ENCODE data around the gene NUTF2.

GRCh38 chr16:67434057-67434668 lies 3.2 kb downstream of the HSD11B2 start:
- PRO-cap, 2 experiments: no peak in any of the 2 experiments
- RAMPAGE, long total RNA, 4 experiments: no peak in any of the 4 experiments

- PRO-cap, 2 experiments: no peak in any of the 2 experiments
- RAMPAGE, long total RNA, 4 experiments: no peak in any of the 4 experiments
Observed at GRCh38 chr16:67436243-67437335, 5.7 kb downstream of the HSD11B2 start.

DNA sequence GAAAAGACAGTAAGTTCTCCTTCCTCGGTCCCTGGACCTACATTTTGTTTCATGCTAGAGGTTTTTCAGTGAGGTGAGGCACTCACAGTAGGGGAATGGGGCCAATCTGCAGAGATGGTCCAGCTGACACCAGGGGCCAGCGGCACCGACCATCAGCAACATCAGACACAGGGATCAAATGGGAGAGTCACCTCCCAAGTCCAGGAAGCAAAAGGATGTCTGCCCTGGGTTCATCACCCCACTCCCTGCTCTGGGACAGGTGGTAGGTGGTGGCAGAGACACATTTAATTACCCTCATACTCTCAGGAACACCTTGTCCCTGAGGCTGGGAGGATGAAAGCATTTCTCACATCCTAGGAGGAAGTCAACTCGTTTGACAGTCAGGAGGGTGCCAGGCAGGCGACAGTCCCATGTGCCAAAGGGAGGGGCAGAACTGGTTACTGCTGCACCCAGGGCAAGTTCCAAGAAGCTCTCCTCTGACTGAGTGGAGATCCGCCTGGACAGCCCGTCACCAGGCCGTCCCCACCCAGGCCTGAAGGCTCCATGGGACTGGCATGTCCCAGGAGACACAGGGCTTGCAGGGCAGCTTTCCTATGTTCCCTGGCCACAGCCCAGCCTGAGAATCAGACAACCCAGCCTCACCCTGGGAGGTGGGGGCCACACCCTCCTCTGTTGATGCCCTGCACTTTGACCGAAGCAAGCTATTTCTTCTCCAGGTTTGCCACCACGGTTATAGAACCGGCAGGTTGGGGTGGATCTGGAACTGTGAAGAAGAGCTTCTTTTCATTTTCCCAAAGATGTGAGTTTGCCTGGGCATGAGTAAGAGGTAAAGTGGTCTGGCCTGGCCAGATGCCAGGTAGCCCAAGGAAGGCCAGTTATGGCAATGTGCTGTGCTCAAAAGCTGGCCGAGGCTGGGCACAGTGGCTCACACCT lies 19.1 kb downstream of the ATP6V0D1 start:
- PRO-cap, 2 experiments: no peak in any of the 2 experiments
- RAMPAGE, long total RNA, 4 experiments: no peak in any of the 4 experiments

DNA sequence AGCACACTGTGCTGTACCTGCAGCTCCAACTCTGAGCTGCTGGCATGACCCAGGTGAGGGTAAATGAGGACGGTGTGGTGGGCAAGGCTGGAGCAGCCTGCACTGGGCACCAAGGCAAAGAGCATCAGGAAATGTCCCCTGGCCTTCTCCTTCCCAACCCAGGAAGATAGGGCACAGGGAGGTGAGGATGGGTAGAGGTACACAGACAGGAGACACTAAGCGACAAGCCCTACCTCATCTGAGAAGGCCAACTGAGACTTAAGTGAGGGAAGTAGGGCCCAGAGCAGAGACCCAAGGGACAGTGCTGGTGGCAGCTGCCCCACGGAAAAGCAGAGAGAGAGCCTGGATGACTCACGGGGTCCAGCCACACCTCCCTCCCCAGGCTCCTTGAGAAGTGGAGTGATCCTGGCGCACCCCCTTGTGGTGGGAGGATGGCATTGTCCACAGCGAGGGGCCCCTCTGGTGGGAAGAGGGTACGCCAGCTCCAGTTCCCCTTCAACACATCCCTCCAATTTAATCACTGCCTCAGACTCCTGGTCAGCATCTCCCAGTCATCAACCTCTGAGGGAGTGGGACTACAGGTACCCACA lies 15.3 kb downstream of the ATP6V0D1 start:
- PRO-cap, 2 experiments: no peak in any of the 2 experiments
- RAMPAGE, long total RNA, 4 experiments: no peak in any of the 4 experiments

GRCh38 chr16:67514311-67514766 lies 14.3 kb upstream of the RIPOR1 start:
- PRO-cap, 2 experiments: no peak in any of the 2 experiments
- RAMPAGE, long total RNA, 4 experiments: no peak in any of the 4 experiments

DNA sequence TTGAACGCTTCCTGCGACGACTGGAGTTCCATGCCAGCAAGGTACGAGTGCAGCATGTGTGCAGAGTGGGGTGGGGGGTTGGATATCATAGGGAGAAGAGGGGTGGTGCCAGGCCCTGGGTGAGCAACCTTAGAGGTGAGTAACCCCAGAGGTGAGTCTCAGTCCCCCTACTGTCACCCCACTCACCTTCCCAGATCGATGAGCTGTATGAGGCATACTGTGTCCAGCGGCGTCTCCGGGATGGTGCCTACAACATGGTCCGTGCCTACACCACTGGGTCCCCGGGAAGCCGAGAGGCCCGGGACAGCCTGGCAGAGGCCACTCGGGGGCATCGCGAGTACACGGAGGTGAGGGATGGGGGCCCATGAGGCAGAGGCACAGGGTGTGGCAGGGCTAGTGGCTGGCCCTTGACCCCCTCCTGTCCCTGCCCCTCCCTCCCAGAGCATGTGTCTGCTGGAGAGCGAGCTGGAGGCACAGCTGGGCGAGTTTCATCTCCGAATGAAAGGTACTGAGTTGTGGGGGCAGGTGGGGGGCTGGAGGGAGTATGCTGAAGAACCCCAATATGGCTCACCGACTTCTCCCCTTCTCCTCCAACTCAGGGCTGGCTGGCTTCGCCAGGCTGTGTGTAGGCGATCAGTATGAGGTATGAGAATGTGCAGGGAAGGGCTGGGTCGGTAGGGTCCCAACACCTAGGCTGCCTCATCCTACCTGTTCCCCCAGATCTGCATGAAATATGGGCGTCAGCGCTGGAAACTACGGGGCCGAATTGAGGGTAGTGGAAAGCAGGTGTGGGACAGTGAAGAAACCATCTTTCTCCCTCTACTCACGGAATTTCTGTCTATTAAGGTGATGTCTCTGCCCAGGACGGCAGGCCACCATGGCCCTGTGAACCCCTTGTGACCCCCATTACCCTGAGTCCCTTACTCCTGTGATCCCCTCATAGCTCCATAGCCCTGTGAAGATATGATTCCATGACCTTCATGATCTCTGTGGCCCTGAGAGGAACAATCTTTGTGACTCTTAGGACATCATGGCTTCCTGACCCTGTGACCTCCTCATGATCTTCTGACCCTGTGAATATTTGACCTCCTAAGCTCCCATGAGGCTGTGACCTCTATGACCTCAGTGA lies 11.6 kb downstream of the RIPOR1 start:
- PRO-cap, 2 experiments: no peak in any of the 2 experiments
- RAMPAGE, long total RNA, 4 experiments: no peak in any of the 4 experiments

DNA sequence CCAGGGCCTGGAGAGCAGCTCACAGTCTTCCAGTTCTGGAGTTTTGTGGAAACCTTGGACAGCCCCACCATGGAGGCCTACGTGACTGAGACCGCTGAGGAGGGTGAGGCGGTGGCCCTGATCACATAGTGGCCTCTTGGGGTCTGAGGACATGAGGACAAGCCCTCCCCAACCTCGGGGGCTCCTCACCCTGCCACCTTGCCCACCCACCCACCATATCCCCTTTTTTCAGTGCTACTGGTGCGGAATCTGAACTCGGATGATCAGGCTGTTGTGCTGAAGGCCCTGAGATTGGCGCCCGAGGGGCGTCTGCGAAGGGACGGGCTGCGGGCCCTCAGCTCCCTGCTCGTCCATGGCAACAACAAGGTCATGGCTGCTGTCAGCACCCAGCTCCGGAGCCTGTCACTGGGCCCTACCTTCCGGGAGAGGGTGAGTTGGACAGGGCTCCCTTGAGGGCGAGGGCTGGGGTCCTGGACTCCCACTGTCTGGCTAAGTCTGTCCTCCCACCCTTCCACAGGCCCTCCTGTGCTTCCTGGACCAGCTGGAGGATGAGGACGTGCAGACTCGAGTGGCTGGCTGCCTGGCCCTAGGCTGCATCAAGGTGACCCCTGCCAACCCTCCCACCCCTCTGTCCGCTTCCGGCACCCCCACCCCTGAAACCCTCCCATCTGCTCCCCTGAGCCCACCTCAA lies 16.7 kb upstream of the CTCF start:
- PRO-cap, 2 experiments: no peak in any of the 2 experiments
- RAMPAGE, long total RNA, 4 experiments: no peak in any of the 4 experiments

DNA sequence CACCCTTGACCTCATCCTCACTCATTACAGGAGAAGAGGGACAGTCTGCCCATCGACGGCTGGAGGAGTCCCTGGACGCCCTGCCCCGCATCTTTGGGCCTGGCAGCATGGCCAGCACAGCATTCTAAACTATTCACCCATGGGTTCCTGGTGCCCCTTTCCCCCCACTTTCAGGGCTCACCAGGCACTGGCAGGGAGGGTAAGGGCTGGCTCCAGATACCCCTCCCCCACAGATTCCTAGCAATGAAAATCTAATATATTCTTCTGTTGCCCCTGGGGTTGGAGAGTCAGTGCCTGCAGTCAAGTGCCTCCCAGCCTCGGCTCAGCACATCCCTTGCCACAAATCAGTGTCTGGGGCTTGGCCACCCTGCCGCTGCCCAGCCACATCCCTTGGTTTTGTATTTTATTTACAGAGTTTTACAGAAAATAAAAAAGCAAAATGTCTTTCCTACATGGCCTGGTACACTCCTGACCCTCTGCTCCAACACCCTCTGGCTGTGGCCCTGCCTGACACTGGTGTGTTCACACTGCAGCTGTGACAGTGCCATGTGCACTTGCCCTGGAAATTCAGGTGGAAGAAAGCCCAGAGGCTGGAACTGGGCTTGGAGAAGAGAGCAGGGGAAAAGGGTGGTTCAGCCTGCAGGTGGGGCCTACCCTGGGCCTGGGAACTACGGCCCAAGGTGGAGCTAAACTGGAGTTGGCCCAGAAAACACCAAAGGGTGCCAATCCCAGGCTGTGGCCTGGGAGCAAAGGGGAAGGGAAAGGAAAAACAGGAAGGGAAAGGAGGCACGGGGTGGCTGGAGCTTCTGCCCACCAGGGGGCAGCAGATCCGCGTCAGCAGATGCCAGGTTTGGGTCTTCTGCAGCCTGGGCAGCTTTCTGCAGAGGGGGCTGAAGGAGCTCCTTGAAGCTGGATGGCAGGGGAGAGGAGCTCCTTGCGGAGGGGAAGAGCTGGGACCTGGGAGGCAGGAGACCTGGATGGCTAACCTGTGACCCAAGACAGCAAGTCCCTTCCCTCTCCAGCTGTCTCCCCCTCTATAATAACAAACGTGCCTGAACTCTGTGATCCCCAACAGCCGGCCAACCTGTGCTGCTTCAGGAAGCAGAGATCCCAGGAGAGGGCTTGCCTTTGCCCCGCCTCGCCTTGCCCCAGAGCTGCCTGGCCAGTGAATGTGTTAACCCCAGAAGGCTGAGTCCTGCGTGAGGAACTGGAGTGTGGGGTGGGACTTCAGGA lies 15.6 kb upstream of the CTCF start:
- PRO-cap, 2 experiments: no peak in any of the 2 experiments
- RAMPAGE, long total RNA, 4 experiments: no peak in any of the 4 experiments

DNA sequence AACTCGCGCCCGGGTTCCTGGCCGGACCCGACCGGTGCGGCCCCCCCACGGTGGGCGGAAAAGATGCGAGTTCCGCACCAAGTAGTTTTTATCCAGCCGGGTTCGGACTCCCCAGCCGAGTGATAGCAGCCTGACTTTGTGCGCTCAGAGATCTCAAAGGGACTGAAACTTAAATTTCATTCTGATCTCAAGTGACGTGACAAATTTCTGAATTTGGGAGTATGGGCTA lies 1.1 kb downstream of the CTCF start:
- PRO-cap, 2 experiments: no peak in any of the 2 experiments
- RAMPAGE, long total RNA, 4 experiments: no peak in any of the 4 experiments

DNA sequence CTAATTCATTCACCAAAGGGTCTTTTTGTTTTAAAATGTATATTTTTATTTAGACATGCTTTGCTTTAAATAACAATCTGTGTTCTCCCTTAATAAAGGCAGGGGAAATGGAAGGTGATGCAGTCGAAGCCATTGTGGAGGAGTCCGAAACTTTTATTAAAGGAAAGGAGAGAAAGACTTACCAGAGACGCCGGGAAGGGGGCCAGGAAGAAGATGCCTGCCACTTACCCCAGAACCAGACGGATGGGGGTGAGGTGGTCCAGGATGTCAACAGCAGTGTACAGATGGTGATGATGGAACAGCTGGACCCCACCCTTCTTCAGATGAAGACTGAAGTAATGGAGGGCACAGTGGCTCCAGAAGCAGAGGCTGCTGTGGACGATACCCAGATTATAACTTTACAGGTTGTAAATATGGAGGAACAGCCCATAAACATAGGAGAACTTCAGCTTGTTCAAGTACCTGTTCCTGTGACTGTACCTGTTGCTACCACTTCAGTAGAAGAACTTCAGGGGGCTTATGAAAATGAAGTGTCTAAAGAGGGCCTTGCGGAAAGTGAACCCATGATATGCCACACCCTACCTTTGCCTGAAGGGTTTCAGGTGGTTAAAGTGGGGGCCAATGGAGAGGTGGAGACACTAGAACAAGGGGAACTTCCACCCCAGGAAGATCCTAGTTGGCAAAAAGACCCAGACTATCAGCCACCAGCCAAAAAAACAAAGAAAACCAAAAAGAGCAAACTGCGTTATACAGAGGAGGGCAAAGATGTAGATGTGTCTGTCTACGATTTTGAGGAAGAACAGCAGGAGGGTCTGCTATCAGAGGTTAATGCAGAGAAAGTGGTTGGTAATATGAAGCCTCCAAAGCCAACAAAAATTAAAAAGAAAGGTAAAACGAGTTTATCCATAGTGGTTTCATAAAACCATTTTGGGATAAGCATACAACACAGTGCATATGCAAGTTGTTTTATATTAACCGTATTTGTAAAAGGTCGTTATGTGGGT lies 33.9 kb upstream of the CARMIL2 start:
- PRO-cap, 2 experiments: no peak in any of the 2 experiments
- RAMPAGE, long total RNA, 4 experiments: start-site peak on the plus strand in 1 of 4 experiments, centred at positions 407 to 762 of the sequence, 7 to 10 reads per replicate

DNA sequence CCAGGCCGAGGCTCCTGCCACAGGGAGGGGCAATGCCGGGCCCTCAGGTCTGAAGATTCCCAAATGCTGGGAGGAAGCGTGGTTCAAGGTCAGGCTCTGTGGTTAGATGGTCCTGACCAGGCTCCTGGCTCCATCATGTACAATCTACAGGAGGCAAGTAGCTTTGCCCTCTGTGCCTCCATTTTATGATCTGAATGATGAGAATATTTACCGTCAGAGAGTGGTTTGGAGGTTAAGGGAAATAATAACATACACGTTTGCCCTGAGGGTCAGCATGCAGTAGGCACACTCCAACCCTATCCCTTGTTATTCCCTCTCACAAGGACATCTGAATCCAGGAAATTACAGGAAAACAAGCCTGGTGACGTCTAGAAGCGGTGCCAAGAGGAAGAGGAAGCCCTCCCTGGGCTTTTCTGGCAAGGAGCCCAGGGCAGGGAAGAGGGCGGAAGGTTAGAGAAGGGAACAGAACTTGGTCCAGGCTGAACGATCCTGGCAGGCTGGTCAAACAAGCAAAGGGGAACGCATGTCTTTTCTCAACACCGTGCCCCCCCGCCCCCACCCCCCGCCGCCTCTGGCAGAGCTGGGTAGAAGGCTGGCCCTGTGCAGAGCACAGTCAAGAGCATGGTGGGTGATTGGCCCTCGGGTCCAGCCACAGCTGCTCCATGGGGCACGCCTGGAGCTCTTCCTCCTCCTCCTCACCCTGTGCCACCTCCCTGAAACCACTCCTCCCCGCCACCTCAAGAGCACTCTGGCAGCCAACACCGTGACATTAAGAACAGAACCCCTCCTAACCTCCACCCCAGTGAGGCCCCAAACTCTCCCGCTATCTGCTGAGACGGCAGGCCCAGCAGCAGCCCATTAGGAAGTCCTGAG lies 7.0 kb downstream of the C16orf86 start:
- PRO-cap, 2 experiments: peak in 1 of 2 experiments; most common plus-strand start position 465 of the sequence (in 1); most common minus-strand start position 573 of the sequence (in 1)
- RAMPAGE, long total RNA, 4 experiments: no peak in any of the 4 experiments

- PRO-cap, 2 experiments: no peak in any of the 2 experiments
- RAMPAGE, long total RNA, 4 experiments: no peak in any of the 4 experiments
Observed at GRCh38 chr16:67825113-67825505, 17.0 kb upstream of the THAP11 start.

DNA sequence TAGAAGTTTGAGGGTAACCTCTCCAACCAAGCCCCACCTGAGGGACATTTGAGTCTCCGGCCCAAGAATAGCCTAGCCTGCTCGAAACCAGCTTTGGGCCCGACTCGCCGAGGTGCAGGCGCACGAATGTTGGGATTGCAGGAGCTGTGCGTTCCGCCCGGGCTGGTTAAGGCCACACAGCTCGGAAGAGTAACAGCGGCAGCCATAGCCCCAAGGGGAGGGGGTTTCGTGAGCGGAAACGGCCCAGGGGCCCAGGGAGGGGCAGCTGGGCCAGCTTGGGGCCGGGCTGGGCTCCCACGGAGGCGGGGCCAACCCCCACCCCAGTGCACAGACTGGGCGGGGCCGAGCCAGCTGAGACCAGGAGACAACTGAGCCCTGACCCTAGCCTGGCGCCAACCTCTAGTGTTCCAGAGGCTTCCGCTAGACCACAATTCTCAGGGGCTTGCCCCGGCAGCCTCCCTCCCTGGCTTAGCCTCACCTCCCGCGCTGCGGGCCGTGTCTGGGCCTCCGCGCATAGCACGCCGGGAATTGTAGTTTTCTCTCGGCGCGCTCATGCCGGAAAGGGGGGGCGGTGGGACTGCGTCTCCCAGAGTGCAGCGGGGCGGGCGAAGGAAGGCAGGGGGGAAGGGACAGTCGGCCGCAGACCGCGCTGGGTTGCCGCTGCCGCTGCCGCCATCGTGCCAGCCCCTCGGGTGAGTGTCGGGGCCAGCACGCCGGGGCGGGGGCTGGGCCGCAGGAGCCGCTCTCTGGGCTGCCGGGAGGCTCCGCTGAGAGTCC lies at the start of gene NUTF2:
NUTF2 (plus strand) TSS at position 640 of the 777 bp plus-strand sequence.
- PRO-cap, 2 experiments: peak in 2 of 2 experiments; most common plus-strand start position 642 of the sequence (in 2); most common minus-strand start position 501 of the sequence (in 2)
- RAMPAGE, long total RNA, 4 experiments: start-site peak on the plus strand in 4 of 4 experiments, centred at positions 626 to 647 of the sequence, 125 to 2,775 reads per replicate

- PRO-cap, 2 experiments: no peak in any of the 2 experiments
- RAMPAGE, long total RNA, 4 experiments: no peak in any of the 4 experiments
Observed at GRCh38 chr16:67934590-67935079, 2.0 kb downstream of the PSMB10 start.

DNA sequence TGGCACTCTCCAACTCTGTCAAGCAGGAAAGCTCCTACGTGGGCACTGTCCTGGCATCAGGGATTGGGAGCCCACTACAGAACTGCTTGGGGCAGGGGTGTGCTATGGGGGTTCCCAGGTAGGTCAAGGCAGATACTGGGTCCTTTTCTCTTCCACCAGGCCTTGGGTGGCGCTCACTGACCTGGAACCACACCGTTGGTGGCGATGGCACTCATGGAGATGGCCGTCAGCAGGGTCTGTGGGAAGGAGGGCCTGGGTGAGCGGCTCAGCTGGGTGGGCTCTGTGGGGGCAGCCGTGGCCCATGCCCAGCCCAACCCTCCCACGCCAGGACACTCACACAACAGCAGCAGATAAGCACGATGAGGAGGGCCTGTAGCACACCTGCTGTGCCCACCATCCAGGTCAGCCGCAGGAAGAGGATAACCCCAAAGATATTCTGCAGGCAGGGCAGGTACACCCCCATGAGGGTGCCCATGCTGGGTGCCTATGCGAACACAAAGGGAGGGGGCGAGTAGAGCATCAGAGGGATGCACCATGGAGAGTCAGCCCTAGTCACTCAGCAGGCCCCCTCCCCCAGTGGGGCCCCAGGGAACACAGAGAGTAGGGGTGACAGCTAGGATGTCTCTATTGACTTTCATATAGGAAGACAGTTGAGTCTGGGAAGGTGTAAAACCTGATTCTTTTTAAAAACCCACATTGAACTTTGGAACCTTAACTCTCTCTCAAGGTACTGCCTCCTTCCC lies 10.7 kb downstream of the SLC12A4 start:
- PRO-cap, 2 experiments: no peak in any of the 2 experiments
- RAMPAGE, long total RNA, 4 experiments: no peak in any of the 4 experiments

GRCh38 chr16:67999946-68000378 lies 678 bp upstream of the DPEP2 start:
- PRO-cap, 2 experiments: no peak in any of the 2 experiments
- RAMPAGE, long total RNA, 4 experiments: no peak in any of the 4 experiments

DNA sequence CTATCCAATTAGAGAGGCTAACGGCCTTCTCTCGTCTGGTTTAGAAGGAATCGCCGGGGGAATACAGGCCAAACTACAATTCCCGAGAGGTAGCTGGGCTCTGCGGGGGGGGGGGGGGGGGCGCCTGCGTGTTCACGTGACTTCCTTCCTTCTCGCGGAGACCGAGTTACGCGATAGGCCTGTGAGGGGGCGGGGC lies 180 bp upstream of the NFATC3 start:
- PRO-cap, 2 experiments: peak in 2 of 2 experiments; most common minus-strand start position 63 of the sequence (in 2)
- RAMPAGE, long total RNA, 4 experiments: no peak in any of the 4 experiments

DNA sequence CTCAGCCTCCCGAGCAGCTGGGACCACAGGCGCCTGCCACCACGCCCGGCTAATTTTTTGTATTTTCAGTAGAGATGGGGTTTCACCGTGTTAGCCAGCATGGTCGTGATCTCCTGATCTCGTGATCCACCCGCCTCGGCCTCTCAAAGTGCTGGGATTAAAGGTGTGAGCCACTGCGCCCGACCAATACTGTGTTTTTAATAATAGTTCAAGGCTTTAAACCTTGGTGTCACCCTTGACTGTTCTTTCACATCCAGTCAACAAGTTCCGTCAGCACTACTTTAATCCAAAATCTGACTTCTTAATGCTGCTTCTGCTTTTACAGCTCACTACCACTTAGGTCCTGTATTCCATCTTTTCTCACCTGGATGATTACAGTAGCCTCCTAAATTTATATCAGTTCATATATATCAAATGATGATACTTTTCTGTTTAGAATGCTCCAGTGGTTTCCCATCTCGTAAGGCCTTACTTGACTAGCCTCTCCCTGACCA lies 33.9 kb downstream of the NFATC3 start:
- PRO-cap, 2 experiments: no peak in any of the 2 experiments
- RAMPAGE, long total RNA, 4 experiments: no peak in any of the 4 experiments

DNA sequence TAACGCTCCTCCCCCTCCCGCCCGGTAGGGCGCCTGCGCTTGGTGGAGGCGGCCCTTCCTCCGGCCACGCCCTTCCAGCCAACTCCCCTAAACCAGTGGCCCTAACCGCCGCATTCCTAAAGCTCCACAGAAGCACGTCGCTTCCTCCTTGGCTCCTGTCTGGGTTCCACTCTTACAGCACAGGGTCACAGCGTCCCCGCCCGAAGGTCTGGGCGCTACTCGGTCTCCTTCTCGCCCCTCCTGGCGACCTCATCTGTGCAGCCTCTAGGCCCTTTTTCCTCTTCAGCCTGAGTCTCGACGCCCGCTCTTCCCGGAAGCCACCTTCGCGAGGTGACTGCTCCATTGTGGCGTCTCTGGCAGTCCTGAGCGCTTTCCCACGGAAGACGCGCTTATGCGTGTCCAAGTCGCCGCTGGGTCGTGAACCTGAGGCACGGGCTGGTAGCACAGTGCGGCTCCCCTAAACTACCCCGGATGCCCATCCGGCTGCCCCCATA lies 1.9 kb upstream of the ESRP2 start:
- PRO-cap, 2 experiments: peak in 2 of 2 experiments; most common plus-strand start position 113 of the sequence (in 2)
- RAMPAGE, long total RNA, 4 experiments: no peak in any of the 4 experiments

DNA sequence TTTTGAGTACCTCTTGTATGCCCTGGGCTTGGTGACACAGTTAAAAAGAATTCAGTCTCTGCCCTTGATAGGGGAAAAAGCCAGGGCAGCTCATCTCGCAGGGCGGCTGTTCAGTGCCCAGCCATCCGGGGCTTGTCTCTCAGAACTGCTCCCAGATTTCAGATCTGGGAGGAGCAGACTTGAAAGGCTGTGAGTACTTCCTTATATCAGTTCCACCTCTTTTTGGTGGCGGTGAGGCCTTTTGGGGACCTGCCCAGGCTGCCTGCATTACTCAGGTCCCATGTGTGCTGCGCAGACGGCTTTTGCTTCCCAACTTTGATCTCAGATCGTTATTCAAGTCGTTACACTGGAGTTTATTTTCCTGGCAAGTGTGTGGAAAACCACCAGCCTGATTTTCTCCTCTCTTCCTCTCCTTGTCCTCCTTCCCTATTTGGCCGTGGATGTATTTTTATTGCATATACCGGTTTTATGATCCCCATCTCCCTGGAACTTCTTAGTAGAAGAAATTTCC lies 1.1 kb downstream of the SLC7A6 start:
- PRO-cap, 2 experiments: peak in 2 of 2 experiments; most common plus-strand start position 267 of the sequence (in 1); most common minus-strand start position 147 of the sequence (in 2)
- RAMPAGE, long total RNA, 4 experiments: no peak in any of the 4 experiments

Measured in upper lobe of left lung (tissue), 5 donors.